Bronchial epithelial cell (primary cell): ENCODE measurements around a stretch of chr18.

DNA sequence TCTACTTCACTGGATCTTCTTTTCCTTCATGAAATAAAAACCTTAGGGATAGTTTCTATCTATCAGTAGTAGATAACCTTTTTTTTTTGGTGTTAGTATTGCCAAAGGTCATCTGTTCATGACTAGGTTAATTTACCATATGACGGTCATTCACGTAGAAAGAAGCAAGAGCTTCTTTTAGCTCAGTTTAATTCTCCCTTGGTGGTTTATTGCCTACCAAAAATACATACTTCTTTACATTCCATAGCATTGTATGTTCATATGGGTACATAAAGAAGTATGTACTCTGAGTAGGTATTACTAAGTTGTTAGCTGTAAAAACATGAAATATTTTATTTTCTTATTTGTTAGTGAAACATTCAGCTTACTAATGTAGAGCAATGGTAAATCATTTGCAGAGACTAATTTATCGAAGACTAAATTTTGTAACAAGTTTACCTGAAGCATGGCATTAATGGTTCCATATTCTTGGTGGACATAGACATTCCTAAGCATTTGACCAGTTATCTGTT, 88.3 kb downstream of the MIB1 start:
- RRBS, 2 experiments = no CpG with 5 or more reads among the region's 3 CpGs

DNA sequence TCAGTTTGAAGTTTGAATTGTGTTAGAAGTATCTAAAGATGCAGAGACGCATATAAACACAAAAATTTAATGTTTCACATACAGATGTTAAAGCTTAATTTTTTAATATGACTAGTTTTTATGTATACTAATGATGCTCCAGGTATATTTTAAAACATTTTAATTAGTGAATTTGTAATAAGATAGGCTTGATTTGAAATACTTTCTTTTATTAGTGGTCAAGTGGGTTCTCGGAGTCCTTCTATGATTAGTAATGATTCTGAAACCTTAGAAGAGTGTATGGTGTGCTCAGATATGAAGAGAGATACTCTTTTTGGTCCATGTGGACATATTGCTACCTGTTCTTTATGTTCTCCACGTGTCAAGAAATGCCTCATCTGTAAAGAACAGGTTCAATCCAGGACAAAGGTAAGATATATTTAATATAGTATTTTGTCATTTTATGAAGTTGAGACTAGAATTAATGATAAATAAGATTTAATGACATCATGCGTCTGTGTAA, 108.4 kb downstream of the MIB1 start:
- RRBS, 2 experiments = no CpG with 5 or more reads among the region's 4 CpGs

DNA sequence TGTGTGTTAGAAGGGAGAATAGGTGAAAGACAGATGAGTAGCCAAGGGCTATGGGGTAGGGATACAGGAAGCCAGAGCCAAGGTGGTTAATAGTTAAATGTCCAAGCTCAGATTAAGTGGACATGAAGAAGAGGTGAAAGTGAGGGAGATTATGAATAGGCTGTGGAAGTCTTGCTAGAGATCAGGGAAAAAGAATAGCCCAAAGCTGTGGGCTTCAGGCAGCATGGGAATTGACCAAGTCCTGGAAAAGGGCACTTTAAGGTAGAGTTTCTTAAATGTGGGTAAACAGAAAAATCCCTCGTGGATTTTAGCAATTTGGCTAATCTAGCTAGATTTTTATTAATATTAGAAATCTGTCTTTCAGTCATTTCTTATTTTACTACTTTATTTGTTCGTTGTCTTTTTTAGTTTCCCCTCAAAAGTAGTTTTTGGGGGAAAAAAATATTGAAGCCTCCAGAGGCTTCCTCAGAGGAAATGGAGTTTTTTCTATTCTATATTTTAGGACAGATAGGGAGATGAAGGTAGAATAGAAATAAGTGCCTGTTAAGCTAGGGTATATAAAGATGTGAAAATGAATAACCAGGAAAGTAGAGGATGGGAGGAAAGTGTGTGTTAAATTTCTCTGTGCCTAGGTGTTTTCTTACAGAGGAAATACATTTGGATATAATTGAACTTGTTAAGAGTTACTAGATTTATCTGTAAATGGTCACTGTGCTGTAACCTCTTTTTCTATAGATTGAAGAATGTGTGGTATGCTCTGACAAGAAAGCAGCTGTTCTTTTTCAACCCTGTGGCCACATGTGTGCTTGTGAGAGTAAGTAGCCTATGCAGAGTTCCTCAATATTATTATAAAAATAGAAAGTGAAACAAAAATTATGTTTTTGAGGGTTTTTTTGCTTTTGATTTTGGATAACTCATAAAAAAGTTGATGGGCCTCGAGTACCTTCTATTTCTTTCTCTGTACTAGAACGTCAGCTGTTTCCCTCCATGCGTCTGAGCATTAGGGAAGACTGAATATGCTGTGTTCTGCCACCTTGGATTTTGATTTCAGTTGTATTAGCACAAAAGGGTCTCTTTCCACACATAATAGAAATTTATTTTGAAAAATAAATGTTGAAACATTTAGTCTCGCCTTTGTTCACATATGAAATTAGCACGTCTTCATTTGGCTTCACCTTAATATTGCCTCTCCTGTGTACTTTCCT, 112.2 kb downstream of the MIB1 start:
- RRBS, 2 experiments = no CpG with 5 or more reads among the region's 7 CpGs

- RRBS, 2 experiments = no CpG with 5 or more reads among the region's 1 CpG
Measured at GRCh38 chr18:21867567-21868666, 127.3 kb downstream of the MIB1 start.

- RRBS, 2 experiments = no CpG with 5 or more reads among the region's 6 CpGs
Measured at GRCh38 chr18:21900612-21901125, 160.1 kb downstream of the MIB1 start.

DNA sequence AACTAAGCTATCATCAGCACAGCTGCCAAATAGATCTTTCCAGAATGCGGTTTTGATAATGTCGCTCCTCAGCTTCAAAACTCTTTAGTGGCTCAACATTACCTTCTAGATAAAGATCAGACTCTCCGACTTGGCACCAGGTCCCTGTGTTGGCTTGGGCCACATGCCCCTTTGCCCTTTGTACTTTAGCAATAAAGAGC, 128.9 kb upstream of the GATA6 start:
- RRBS, 2 experiments = no CpG with 5 or more reads among the region's 3 CpGs

- RRBS, 2 experiments = 2% methylated on average over 24 of the region's 64 CpGs
Measured at GRCh38 chr18:22170984-22171605, 1.7 kb downstream of the GATA6 start.

DNA sequence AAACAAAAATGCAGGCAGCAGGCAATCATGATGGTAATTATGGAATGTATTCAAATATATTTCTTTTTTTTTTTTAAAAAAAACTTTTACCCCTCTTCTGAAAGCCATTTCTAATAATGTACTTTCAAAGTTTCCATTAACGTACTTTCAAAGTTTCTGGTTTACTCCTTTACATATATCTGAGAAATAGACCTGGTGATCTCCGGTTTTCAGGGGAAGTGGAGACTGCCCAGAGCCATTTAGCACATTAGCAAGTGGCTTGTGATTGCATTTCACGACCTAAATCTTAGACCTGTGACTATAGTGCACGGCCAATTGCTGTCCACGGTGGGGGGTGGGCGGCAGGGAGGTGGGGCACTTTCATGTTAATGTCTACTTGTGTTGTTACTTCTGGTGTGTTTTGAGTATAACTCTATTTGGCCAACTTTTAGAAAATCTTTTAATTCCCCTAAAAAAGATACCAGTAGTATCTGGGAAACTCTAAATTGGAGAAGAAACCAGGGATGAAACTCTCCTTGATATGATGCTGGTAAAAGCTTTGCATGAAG, 11.3 kb downstream of the GATA6 start:
- RRBS, 2 experiments = no CpG with 5 or more reads among the region's 6 CpGs

DNA sequence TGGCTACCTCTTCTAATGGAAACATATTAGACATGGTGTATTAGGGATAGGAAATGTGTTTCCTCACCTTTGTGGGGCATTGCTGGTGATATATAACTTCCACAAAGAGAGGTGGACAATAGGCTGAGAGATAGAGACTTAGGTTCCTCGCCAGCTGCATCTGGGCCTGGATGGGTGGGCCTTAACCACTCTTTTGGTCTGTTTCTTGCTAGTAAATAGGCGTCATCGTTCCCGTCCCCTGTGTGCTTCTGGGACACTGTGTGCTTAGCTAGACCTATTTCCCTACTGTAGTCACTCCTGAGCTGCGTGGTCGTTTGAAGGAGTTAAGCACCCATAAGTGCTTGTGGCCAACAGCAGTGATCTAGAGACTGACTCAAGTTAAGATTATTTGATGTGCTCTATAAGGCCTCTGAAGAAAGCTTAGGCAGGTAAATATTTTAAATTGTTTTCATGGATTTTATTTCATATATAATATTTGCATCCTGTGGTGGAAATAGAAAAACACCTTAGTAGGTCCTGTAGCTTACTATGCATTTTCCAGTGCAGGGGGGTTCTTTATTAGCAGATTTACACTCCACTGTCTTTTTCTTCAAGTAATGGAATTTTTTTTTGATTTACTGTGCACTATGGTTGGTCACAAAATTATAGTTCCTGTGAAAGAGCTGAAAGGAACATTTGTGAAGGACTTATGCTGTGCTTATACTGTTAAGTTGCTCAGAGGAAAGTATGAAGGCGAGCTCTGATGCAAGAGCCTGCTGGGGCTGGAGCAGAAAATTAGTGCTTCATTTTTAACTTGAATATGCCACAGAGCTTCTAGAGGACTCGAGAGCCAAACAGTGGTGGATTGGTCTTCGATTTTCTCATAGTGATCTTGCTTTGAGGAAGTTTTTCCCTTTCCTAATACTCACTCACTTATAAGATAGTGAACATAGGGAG, 19.8 kb downstream of the GATA6 start:
- RRBS, 2 experiments = no CpG with 5 or more reads among the region's 9 CpGs

GRCh38 chr18:22192919-22193898, 23.8 kb downstream of the GATA6 start:
- RRBS, 2 experiments = no CpG with 5 or more reads among the region's 18 CpGs

GRCh38 chr18:22388884-22389270, 28.8 kb downstream of the CTAGE1 start:
- RRBS, 2 experiments = no CpG with 5 or more reads among the region's 3 CpGs

DNA sequence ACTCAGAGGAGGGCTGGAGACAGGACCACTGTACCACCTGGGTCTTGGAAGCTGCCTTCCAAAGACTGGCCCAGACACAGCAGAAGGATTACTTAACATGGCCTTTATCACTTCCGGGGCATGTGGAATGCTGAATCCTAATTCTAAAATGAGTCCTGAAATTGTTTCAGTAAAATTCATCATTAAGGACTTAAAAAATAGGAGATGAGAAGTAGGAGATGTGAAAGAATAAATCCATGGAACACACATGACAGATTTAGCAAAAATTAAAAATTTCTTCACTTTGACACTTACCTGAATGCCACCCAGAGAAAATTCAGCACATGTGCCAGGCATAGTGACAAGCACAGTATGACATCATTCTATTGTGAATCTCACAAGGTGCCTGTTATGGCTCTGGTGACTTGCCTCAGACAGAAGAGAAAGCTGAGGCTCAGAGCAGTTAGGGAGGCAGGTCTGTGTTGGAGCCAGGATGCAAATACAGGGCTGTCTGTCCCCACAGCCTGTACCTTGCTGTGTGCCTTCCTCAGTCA, 37.5 kb upstream of the CTAGE1 start:
- RRBS, 2 experiments = no CpG with 5 or more reads among the region's 1 CpG

- RRBS, 2 experiments = 1 to 2% methylated on average over 12 of the region's 44 CpGs
Measured at GRCh38 chr18:22559779-22560462, 142.2 kb upstream of the CTAGE1 start.

DNA sequence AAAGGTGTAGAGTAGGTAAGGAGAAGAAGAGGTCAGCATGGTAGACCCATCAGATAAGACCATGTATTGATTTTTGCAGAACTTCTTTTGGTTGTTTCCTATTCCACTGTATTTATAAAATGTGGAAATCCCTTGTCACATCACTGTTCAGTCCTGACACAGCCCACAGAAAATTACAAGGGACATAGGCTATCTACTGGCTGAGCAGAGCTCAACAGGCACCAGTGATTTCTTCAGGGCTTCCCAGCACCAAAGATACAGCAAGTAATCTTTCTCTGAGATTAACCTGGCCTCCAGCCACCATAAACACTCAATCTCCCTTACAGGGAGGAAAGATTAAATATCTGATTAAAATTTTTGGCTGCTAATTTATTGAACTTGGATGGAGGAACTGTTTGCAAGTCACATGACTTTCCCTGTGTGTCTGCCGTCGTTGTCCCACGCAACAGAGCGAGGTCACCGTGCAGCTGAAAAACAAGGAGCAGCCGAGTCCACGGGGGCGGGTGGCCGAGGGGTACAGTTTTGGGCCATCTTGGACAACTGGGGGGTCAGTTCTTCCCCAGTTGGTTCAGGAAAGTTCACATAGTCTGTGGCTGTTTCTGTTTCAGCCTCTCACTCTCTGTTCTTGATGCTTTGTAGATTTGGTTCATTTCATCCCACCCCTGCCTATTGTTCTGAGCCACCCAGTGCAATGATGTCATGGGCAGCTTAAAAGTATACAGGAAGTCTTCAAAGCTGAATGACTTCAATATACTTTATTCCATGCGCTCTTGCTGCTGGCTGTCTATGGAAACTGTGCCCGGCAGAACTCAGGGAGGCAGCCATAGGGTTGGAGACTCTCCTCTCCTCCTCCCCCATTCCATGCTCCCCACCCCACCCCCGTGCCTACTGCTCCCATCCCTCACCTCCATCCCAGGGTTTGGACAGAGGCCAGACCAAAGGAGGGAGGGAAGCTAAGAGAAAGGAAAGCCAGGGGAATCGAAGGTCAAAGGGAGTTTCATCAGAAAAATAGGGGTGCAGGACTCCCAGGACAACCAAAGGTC, 186.8 kb upstream of the CTAGE1 start:
- RRBS, 2 experiments = no CpG with 5 or more reads among the region's 13 CpGs

- RRBS, 2 experiments = no CpG with 5 or more reads among the region's 8 CpGs
Measured at GRCh38 chr18:22872755-22873664, 60.1 kb upstream of the RBBP8 start.

- RRBS, 2 experiments = no CpG with 5 or more reads among the region's 6 CpGs
Measured at GRCh38 chr18:23154599-23155117, 19.4 kb downstream of the CABLES1 start.

DNA sequence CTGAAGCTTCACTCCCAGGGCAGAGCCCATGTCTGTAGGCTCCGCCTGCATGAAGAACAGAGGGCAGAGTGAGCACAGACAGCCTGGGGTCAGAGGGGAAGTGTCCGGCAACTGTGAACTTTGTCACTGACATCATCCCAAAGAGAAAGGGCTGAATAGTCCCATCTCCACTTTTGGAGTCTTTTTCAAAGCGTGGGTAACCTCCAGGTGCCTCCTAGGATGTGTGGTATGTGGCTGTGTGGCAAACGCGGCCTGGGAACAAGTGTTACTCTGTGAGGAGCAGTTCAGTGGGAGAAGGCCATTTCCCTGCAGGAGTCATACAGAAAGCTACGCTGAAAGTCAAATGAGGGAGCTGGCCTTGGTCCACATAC, 54.5 kb downstream of the CABLES1 start:
- RRBS, 2 experiments = no CpG with 5 or more reads among the region's 6 CpGs

- RRBS, 2 experiments = no CpG with 5 or more reads among the region's 9 CpGs
Measured at GRCh38 chr18:23258299-23258673, 123.0 kb downstream of the CABLES1 start.

GRCh38 chr18:23260195-23261043, 125.1 kb downstream of the CABLES1 start:
- RRBS, 2 experiments = no CpG with 5 or more reads among the region's 15 CpGs

GRCh38 chr18:23453684-23454246, 678 bp downstream of the RIOK3 start:
- RRBS, 2 experiments = no CpG with 5 or more reads among the region's 12 CpGs